Neutrophil (primary cell): ENCODE measurements around a stretch of chr15.

DNA sequence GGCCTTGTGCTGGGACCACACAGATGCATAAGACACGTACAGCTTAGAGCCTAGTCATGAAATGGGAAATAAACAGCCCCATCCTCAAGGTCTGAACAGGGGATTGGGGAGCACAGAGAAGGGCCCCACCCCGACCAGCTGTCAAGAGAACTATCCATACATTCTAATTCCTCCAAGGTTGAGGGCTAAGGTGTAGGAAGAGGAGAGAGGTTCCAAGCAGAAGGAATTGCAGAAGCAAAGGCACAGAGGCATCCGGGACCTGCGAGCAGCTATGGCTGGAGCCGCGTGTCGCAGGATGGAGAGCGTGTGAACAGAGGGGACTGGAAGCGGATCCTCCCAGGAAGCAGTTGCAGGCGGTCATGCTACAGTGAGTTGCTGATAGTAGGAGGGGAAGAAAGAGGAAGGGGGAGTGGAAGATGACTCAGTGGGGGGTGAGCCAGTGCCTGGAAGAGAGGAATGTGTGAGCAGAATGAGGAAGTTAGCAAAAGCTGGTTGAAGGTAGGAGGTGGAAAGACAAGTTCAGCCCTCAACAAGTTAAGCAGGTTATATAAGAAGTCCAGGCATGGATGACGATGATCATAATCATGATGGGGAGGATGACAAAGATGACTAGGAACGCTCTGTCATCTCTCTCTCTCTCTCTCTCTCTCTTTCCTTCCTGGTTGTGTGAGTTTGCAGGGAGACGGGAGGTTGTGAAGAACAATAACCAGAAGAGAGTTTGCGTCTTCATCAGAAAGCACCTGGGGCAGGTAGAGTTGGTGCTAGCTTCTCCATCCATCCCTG is 89.7 kb downstream of the LIPC start:
- PRO-cap: bidirectional peak, plus-strand start at position 481 of the sequence, minus-strand start at position 297 of the sequence

GRCh38 chr15:58546541-58547090 is 114.8 kb downstream of the LIPC start:
- PRO-cap: no peak

DNA sequence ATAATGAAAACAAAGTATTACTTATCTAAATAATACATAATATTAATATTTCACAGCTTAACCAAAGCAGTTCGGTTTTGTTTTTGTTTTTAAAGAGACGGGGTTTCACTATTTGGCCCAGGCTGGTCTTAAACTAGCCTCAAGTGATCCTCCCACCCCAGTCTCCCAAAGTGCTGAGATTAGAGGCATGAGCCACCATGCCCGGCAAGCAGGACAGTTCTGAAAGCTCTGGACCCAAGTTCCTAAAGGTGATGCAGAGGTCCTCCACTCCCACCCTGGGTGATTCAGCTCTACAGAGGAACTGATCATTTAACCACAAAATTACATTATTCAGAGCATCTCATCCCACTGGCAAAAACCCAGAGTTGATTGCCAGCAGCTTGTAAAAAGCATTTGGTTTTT is 60.3 kb downstream of the SLTM start:
- PRO-cap: no peak

DNA sequence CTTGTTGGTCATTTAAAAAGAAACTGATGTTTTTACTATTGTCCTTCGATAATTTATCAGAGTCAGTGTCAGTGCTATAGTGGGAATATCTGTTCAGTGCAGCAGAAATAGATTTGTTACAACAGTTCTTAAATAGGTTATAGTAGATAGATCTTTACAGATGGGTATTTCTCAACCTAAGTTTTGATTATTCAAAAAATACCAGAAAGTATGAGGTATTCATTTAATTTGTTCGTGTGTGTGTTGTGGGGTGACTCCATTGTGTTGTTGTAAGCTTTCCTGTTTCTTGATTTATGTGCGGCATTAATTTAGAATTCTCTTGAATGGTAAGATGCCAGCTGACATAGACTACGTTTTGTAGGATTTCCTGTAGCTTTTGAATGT is 1.1 kb downstream of the RNF111 start:
- PRO-cap: no peak

DNA sequence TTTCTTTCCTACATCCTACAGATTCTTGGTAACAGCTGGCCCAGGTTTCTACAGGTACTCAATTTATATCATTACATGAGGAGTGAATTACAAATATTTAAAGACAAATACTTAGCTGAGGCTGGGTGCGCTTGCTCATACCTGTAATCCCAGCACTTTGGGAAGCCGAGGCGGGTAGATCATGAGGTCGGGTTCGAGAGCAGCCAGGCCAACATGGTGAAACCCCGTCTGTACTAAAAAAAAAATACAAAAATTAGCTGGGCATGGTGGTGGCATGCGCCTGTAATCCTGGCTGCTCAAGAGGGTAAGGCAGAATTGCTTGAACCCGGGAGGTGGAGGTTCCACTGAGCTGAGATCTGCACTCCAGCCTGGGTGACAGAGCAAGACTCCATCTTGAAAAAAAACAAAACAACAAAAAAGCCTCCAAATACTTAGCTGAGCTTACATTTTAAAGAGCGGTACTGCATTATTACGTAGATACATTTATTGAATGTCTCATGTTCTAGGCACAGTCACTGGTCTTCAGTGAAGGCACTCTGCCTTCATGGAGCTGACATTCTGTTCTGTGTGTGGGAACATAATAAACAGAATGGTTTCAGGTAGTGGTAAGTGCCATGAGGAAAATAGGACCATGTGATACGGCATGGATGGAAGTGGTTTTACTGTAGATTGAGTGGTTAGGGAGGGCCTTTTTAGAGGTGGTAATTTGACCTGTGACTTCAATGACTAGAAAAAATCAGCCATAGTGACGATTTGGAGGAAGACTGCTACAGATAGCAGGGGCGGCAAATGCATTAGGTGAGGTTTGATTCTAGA is 3.6 kb downstream of the RNF111 start:
- PRO-cap: no peak

DNA sequence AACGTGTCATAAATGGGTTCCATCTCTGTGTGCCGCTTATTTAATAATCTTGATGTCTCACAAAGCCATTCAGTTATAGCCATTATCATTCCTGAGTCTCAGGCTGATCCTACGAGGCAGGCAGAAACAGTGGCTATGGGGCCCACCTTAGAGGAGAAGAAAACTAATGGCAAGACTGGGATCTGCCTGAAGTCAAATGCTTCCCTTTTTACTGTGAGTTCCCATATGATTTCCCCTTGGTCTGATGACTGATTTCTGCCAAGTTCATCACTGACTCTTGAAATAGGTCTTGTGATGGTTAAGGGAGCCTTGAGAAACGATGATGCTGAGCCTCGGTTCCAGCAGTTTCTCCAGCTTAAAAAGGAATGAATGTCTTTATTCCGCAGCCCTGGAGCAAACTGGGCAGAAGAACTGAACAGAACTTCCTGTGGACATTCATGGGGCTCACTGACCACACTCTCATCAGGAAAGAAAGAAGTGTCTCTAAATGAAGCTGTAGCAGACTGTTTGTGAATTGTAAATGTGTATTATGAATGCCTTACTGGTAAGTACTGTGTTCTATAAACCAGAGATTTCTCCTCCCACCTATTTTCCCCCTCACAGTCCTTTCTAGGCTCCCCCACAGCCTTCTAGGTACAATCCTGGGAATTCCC is 29.3 kb upstream of the LDHAL6B start:
- PRO-cap: no peak

GRCh38 chr15:59336530-59337489 is 35.9 kb downstream of the MYO1E start:
- PRO-cap: no peak

GRCh38 chr15:59543739-59544366 is 67.7 kb upstream of the GCNT3 start:
- PRO-cap: no peak

DNA sequence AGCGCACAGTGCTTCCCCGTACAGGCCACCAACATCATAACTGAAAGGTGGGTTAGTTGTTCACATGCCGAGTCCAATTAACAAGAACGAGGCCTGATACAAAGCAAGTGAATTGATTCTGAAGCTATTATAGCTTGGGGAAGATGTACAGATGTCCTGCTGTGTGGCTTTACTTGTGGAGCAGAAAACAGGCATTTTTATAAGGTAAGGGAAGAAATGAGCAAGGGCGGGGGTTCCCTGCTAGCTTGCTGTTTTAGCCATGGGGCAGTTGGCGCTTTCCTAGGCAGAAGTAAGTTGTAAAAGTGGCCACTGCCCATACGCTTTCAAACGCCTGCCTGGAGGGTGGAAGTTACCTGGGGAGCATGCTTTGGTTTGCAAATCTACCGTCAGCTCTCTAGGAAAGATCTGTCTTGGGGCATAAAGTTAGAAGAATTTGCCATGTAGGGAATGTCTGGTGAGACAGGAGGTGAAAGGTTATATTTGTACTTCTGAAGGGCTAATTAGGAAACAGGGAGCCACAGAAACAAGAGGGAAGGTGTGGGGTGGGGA is 62.4 kb upstream of the GCNT3 start:
- PRO-cap: no peak

DNA sequence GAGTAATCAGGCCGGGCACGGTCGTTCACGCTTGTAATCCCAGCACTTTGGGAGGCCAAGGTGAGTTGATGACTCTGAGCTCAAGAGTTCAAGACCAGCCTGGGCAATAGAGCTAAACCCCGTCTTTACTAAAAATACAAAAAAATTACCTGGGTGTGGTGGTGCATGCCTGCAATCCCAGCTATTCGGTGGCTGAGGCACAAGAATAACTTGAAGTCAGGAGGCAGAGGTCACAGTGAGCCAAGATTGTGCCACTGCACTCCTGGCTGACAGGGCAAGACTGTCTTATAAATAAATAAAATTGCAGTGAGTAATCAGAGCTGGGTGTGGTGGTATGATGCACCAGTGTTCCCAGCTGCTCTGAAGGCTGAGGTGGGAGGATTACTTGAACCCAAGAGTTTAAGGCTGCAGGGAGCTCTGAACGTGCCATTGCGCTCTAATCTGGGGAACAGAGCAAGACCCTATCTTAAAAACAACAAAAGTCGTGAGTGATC is 55.9 kb upstream of the GCNT3 start:
- PRO-cap: no peak

DNA sequence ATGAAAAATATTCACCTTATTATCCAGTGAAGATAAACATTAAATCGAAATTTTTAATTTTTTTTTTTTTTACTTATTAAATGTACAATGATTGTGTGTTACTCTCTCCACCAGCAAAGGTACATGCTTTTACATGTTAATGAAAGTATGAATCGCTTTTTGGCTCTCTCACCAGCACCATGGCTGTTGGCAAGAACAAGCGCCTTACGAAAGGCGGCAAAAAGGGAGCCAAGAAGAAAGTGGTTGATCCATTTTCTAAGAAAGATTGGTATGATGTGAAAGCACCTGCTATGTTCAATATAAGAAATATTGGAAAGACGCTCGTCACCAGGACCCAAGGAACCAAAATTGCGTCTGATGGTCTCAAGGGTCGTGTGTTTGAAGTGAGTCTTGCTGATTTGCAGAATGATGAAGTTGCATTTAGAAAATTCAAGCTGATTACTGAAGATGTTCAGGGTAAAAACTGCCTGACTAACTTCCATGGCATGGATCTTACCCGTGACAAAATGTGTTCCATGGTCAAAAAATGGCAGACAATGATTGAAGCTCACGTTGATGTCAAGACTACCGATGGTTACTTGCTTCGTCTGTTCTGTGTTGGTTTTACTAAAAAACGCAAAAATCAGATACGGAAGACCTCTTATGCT is 79.2 kb upstream of the BNIP2 start:
- PRO-cap: no peak

GRCh38 chr15:59814301-59814838 is 125.2 kb upstream of the BNIP2 start:
- PRO-cap: no peak

- PRO-cap: no peak
These were observed 28.8 kb downstream of the ANXA2 start for GRCh38 chr15:60368629-60369805.

- PRO-cap: no peak
These were observed 10.8 kb downstream of the ANXA2 start for GRCh38 chr15:60386896-60387468.

DNA sequence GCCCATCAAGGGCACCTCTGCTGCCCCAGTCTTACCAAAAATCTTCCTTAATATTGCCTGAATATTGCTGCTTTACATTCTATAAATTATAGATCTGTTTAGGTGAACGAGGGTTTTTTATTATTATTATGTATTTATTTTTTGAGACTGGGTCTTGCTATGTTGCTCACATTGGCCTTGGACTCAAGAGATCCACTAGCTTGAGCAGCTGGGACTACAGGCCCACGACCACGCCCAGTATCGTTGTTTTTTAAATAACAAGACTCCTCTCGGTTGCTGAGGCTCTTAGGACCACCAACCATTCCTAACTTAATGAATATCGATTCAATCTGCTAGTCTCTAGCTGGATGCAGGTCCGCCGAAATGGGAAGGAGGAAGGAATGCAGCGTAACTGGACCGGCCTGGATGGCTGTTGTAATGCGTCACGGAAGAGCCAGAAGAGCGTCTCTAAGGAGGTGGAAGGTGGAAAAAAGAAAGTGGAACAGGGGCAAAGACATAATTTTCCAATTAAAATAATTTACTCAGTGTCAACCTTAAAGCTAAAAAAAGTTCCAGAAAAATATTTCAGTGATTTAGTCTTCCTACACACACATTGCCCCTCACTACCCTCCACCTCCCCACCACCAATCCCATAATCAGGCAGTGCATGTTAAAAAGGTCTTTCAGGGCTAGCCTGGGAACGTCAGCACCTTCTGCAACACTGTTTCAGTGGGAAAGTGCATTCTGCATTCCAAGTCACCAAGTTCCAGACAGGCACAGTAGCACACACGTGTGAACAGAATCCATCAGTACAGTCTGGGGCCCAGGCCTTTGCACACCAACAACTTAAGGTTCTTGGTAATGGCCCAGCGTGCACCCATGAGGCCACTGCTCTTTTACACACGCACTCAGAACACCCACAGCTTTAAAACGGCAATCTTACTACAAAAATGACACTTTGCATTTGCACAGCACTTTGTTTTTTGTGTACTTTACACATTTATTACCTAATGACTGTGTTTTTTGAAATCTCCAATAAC is 1.5 kb downstream of the ANXA2 start:
- PRO-cap: no peak

DNA sequence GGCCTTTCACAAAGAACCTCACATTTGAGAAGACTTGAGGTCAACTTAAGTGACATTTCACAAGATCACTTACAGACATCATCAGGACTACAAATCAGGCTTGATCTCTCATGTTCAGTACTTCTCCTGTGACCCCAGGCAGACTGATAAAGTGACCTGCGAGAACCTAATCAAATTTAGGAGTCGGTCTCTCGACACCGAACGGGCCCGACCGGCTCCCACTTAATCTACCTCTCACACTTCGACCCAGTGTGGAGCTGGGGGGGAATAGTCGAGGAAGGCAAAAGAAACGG is 501 bp downstream of the ICE2 start:
- PRO-cap: no peak

DNA sequence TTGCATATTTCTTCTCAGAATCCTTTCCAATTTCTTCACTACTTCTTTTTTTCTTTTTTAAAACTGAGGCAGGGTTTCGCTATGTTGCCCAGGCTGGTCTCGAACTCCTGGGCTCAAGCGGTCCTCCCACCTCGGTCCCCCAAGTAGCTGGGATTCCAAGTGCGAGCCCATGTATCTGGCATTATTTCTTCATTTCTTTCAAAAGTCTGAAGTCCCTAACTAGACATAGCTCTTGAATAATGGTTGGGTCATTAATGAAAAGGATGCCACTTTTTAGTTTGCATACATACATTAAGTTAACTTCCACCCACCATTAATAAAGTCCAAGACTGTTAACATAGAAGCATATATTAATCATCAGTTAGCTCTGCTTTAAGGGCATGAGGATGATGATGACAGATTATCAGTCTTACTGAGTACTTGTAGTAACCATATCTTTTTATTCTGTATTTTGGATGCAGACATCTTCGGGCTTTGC is 39.1 kb upstream of the ICE2 start:
- PRO-cap: no peak

DNA sequence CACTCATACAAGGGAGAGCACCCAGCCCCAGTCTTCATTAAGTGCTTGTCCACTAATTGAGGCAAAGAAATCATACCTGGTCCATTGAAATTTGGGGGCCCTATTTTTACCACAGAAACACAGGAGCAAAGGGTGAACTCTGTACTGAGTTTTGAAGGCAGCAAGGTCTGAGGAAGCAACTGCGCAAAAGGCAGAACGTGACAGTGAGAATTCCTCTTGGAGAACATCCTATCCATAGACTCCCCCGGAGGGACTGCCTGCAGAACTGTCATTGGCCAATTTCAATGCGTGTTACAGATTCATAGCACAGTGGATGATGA is 138.3 kb upstream of the ICE2 start:
- PRO-cap: no peak

GRCh38 chr15:60795917-60796443 is 317.0 kb upstream of the ICE2 start:
- PRO-cap: no peak

GRCh38 chr15:60804906-60805597 is 326.1 kb upstream of the ICE2 start:
- PRO-cap: no peak